Pericardium fibroblast (primary cell): ENCODE data around the genes HS3ST5, TRAPPC3L, CALHM4, NUS1 and CEP85L.

DNA sequence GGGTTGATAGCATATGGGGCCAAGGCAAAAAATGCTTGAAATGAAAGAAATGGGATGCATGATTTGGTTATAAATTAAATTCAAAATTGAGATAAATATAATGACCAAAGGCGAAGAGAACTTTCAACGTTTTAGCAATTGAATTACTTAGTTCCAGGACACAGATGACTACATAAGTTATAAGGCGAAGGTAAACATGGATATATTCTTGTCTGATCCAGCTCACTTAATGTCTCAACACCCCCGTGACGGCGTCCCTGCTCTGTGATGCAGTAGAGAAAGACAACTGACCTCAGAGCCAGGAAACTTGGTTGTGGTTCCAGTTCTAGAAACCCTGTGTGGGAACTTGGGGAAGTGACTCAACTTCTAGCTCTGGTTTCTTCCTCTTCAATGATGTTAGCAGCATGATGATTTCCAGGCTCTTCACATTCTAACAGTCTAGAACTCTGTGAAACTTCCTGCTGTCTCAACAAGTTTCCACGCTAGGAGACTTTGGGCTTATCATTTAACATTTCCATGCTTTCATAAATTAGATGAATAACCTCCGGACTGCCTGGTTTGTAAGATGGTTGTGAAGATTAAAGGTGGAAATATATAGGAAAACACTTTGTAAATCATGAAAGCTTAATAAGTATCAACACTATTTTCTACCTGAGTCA, 18.4 kb downstream of the LAMA4 start:
- RAMPAGE, long total RNA = no peak

DNA sequence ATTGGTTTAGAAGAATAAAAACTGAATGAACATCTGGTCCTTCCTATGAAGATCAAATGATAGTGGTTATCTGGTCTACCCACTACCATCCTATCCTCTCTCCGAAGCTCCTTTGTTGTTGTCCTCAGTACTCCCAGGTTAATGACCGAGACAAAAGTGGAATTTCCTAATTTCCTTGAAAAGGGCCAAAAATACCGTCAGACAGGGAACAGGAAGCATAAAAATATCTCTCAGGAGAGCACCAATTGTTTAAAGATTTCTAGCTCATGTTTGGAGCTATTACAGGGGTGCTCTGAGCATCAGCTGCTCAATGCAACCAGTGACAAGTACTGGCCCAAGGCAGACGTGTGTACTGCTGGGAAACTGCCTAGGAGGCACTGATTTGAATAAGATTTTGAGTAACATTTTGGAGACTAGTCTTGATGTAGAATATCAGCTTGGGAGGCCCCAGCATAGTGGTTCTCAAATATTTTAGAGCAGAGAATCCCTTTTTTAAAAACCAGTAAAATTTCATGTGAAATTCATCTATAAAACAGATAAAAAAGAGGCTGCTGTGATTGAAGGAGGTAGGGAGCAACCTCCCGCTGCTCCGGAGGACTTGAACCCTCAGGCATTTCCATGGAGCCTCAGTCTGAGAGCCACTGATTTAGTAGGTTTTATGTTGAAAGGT, 17.3 kb downstream of the LAMA4 start:
- RAMPAGE, long total RNA = no peak

- RAMPAGE, long total RNA = no peak
These were observed 525 bp upstream of the LAMA4 start for GRCh38 chr6:112254936-112255248.

DNA sequence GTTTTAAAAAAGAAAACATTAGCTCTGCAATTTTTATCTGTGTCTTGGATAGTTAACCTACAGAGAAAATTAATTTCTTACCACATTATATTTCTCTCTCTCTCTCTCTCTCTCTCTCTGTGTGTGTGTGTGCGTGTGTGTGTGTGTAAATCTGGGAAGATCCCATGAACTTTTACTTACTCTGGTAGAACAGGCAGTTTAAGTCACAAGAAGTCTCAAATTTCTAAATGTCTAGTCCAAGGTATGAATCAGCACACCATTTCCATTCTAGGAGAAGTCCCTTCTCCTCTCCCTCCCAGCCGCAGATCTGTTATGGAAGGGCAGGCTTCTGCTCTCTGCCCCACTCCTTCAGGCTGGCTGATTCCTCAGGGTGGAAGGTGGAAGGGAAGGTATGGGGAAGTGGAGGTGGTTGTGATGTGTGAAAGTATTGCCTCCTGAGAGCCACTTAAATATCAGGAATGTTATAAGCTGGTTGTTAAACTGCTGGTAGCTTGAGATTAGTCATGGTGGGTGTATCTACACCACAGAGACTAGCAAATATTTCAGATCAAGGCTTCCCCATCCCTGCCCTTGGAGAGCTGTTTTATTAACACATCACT, 44.4 kb upstream of the LAMA4 start:
- RAMPAGE, long total RNA = no peak

- RAMPAGE, long total RNA = no peak
These were observed 21.0 kb downstream of the HDAC2 start for GRCh38 chr6:113949961-113950399.

- RAMPAGE, long total RNA = no peak
These were observed 970 bp downstream of the HDAC2 start for GRCh38 chr6:113969609-113970747.

- RAMPAGE, long total RNA = no peak
These were observed at the start of gene HS3ST5 for GRCh38 chr6:114342756-114343444. TSS of gene HS3ST5 (minus strand) at chr6:114343023.

- RAMPAGE, long total RNA = no peak
These were observed 225.4 kb downstream of the FRK start for GRCh38 chr6:115835278-115835659.

DNA sequence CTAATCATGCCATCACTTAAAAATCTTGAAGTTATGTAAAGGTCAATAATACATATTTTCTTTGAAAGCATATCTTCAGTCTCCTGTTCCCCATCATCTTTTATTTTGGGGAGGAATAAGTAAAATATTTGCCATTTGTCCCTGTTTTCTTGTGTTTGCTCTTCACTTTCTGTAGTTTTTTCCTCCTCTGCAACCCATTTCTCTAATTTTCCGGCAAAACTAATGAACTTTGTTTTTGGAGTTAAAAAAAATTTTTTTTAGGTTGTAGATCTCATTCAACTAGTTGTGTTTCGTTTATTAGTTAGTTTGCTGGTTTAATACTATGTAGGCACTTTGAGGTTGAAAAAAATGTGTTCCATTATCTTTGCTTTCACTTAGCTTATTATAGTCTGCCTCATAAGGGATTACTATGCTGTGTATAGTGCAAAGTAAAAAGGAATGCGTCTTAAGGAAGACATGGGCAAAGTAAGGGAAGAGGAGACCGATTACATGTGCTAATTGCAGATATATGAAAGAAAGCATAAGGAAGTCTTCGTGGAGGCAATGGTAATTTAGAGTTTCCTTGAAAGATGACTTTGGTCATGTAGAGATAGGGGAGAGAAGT, 30.2 kb upstream of the COL10A1 start:
- RAMPAGE, long total RNA = no peak

GRCh38 chr6:116254799-116255054, 852 bp upstream of the TSPYL4 start:
- RAMPAGE, long total RNA = no peak

DNA sequence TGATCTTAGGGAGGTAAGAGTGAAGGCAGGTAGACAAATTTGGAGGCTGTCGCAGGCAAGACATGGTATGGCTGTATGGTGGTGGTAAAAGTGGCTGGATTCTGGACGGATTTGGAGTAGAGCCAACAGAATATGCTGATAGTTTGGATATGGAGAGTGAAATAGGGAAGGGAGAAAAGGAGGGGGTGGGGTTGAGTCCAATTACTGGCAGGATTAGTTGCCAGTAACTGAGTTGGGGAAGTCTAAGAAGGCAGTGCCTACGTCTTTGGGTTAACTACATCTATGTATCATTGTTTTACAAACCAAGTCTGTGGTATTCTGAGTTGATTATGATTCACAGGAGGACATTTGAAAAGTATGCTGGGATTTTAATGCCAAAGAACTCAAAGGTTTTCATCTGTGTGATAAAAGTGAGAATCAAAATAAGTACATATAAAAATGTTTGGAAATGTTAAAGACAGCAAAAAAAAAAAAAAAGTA, 14.6 kb downstream of the DSE start:
- RAMPAGE, long total RNA = no peak

- RAMPAGE, long total RNA = no peak
These were observed at the start of gene TRAPPC3L for GRCh38 chr6:116545452-116545815. TSS of gene TRAPPC3L (minus strand) at chr6:116545684.

DNA sequence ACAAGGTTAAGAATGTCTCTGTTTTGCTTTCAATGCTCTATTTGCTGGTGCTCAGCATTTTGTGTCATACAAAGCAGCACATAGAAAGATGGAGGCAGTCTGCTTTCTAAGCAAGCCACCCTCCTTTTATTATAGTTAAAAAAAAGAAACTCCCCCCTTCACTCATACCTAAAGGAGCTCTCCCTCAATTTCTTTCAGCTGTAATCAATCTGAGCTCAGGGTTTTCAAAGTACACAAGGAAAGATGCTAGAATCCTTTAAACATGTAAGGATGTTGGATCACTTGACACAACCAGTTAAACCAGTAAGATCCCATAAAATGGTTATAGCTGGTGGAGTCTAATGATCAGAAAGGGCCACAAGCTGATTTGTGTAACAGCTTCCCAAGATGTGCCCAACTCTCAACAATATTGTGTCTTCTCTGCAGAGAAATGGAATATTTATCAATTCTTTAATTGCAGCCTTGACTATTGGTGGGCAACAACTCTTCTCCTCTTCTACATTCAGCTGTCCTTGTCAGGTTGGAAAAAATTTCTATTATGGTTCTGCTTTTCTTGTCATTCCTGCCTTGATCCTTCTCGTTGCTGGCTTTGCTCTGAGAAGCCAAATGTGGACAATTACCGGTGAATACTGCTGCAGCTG, at the start of gene CALHM4:
TSS of gene CALHM4 (plus strand) at position 345 of the 641 bp plus-strand sequence.
- RAMPAGE, long total RNA = no peak

GRCh38 chr6:116682267-116683011, 1.4 kb downstream of the KPNA5 start:
- RAMPAGE, long total RNA = no peak

DNA sequence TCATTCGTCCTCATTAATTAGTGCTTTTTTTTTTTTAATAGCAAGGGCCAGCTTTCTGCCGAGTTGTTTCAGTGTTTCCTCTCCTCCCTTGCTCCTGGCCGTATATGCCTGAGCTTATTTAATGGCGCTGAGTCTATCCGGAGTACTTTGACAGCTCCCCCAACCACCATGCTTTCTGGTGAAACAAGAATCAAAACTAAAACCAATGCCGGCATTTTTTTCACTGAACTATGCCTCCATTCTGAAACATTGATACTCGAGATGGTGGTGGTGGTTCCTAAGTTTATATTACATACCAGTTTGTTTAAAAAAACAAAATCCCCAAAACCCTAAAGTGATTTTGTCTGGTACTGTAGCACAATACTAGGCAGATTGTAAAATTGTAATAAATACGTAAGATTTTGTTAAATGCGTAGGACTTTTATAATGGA, 1.2 kb downstream of the DCBLD1 start:
- RAMPAGE, long total RNA = no peak

- RAMPAGE, long total RNA = no peak
These were observed 52.4 kb downstream of the DCBLD1 start for GRCh38 chr6:117534917-117535154.

DNA sequence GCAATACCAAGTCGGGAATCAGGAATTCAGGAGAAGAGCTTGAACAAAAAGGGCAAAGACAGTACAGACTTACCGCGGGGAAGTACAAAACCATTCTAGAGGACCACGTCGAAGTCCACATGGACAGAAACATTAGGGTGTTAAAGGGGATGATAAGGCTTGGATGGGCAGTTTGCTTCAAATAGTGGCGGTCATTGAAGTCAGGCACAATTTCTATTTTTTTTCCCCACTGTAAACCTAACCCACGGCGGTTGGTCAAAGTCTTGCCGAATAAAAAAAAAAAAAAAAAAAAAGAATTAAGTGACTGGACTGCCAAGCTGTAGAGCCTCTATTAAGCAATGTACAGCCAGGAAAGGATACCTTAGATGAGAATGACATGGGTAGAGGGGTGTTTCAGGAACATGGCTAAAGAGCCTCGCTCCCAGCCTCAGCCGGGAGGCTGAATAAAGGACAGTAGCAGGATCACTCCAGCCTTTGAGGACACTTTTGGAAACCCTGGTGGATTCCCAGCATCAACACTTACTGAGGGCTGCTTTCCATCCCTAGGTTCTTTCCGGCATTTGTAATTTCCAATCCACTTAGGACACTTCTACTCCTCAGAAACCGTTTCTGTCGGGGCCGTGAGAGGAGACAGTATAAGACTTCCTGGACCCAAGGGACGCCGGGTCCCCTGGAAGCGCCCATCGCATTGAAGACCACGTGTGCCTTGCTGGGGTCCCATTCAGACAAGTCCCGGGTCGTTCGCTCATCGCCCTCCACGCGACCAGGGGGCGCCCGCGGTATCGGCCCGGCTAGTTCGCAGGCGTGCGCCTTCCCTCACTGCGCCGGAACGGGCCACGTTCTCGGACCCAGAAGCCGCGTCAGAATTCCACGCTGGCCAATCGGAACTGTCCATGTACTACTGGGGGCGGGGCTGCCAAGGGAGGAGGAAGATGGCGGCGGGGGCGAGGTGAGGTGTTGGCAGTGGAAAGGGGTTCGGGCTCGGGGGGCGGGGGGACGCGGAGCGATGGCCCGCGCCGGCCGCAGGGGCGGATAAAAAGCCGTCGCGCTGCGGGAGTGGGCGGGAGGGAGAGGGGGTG, at the start of gene NUS1:
TSS of gene NUS1 (plus strand) at position 896 of the 1,079 bp plus-strand sequence.
- RAMPAGE, long total RNA = no peak

DNA sequence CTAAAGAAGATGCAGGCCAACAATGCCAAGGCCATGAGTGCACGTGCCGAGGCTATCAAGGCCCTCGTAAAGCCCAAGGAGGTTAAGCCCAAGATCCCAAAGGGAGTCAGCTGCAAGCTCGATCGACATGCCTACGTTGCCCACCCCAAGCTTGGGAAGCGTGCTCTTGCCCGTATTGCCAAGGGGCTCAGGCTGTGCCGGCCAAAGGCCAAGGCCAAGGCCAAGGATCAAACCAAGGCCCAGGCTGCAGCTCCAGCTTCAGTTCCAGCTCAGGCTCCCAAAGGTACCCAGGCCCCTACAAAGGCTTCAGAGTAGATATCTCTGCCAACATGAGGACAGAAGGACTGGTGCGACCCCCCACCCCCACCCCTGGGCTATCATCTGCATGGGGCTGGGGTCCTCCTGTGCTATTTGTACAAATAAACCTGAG, 92.1 kb downstream of the SLC35F1 start:
- RAMPAGE, long total RNA = no peak

GRCh38 chr6:118470438-118471038, 77.6 kb upstream of the PLN start:
- RAMPAGE, long total RNA = no peak

- RAMPAGE, long total RNA = start-site peak on the minus strand at chr6:118651540-118651612, 18 and 35 reads in 2 replicates
These were observed at the start of gene CEP85L for GRCh38 chr6:118651405-118651880. TSS of gene CEP85L (minus strand) at chr6:118651591.